ENCODE data around the genes PTPN1, MOCS3 and KCNG1.

GRCh38 chr20:50296160-50296952 is 105.7 kb downstream of the CEBPB start:
- PRO-cap, 7 experiments: no peak in any of the 7 experiments

DNA sequence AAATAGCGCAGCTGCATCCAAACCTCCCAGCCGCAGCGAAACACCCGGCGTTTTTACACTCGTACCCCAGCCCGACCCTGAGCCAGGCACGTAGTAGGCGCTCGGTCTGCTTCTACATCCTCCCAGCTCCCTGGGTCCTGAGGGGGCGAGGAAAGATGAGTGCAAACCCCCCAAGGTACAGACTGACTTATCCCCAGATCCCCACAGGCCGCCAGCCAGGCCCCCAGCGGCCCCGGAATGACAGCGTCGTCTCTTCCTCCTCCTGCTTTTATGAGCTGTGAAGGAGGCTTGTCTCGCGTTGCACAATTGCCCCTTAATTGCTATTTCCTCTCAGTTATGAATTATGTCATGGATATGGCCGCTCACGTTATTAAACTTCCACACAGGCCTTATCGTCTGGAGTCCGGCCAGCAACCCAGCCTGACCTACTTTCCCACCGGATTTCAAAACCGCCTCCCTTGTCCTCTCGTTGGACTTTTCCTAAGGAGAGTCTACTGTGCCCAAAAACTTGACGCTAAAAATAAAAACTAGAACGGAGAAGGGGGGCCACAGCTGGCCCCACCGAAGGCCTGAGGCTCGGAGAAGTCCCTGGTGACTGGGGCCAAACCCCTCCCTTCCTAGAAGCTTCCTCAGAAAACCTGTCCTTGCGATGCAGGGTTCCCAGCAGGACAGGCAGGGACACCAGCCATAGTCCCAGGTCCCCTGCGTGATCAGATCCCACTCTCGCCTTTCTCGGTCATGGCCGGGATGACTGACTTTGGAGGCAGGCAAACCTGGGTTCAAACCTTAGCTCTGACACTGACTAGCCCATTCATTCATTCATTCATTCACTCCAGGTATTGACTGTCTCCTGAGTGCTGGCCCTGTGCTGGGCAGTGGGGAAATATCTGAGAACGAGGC is 130.9 kb upstream of the PTPN1 start:
- PRO-cap, 7 experiments: no peak in any of the 7 experiments

DNA sequence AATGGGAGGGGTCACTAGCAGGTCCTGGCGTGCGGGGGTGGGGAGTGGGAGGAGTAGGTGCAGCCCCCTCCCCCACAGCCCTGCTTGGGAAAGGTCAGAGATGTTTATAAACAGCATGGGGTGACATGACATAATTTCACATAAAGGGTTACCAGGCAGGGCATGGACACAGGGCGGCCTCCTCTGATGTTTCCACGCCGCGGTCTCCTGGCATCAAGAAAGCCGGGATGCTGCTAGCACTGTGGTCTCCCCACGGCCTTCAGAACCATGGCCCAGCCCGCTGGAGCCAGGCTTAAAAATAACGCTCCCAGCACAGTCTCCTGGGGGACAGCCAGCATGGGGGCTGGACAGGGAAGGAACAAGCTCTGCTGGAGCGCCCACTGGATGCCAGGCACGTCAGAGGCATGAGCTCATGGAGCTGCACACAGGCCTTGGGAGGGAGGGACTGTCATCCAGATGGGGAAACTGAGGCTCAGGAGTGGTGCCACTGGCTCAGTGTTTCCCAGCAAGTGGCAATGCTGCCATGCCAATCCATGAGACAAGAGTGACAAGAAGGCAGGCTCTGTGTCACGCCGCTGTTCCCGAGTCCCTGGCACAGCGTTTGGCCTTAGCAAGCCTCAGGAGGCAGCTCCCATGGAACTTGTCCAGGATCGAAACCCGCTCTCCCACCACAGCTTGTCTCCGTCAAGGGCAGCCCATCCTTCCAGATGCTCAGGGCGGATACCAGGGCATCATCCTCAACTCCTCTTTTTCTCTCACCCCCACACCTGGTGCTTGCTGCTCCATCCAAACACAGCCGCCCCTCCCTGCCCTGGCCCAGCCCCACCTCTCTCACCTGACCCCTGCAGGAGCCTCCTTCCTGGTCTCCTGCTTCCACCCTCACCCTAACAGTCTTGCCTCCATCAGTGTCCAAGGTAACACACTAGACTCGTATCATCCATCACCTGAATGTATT is 110.8 kb upstream of the PTPN1 start:
- PRO-cap, 7 experiments: no peak in any of the 7 experiments

GRCh38 chr20:50400065-50400555 is 110.1 kb upstream of the PTPN1 start:
- PRO-cap, 7 experiments: no peak in any of the 7 experiments

DNA sequence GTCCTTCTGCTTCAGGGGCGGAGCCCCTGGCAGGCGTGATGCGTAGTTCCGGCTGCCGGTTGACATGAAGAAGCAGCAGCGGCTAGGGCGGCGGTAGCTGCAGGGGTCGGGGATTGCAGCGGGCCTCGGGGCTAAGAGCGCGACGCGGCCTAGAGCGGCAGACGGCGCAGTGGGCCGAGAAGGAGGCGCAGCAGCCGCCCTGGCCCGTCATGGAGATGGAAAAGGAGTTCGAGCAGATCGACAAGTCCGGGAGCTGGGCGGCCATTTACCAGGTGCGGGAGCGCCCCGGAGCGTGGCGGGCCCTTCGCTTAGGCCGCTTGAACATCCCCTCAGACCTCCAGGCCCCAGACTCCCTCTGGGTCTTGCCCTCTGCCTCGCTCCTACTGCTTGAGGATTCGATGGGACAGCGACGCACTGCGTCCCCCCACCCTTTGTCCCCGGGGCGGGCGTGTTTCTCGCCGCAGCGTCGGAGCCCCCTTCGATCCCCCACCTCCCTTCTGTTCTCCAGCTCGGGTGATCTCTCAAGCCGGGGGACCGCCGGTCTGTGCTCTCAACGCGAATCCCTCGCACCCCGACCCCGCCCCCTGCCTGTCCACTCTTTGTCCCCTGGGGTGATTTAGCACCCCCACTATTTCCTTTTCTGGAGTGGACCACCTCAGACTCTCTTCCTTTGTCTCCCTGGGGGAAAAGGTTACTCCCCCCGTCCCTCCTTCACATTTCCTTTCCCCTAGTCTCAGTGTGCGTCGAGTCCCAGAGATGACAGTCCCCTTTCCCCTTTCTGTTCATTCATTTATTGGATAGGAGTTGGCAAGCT is at the start of gene PTPN1:
Gene PTPN1, plus strand, starts transcription at position 65 of the 814 bp plus-strand sequence.
- PRO-cap, 7 experiments: peak in 7 of 7 experiments; most common plus-strand start position 65 of the sequence (in 7); most common minus-strand start position 385 of the sequence (in 4)

DNA sequence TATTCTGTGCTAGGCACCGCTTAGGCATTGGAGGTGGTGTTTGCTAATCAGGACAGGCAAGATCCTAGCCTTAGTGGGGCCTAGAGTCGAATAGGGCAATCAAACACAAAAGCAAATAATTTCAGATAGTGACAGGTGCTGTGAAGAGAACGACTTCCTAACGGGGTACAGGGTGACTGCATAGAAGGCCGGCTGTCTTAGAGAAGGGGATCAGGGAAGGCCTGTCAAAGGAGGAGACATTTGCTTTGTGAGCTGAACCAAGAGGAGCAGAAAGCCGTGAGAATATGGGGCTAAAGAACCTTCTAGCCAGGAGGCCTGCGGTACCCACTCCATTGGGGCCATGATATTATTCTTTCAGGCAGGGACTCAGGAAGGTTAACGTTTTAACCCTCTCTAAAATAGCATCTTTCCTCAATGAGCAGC is 961 bp downstream of the PTPN1 start:
- PRO-cap, 7 experiments: peak in 1 of 7 experiments; most common plus-strand start position 124 of the sequence (in 1)

DNA sequence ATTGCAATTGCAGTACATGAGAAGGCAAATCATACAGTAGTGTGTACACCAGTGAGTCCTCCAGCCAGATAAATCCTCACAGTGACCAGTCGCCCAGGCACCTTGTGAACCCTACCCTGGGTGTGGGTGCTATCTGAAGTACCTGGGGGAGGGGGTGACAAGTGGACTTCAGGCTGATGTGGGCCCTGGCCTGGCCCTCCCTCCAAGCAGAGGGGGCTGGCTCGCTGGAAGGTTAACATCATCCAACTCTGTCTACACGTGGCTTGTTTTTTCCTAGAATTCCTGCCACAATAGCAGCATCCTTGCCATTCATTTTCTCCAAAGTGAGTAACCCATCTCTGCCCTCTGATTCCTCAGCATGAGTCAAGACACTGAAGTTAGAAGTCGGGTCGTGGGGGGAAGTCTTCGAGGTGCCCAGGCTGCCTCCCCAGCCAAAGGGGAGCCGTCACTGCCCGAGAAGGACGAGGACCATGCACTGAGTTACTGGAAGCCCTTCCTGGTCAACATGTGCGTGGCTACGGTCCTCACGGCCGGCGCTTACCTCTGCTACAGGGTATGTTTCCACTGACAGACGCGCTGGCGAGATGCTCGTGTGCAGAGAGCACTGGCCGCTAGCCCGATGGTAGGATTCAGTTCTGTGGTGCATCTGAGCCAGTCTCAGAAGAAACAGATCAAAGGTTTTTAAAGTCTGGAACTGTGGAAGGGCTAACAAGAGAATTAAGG is 70.9 kb downstream of the PTPN1 start:
- PRO-cap, 7 experiments: peak in 1 of 7 experiments; most common plus-strand start position 384 of the sequence (in 1)

- PRO-cap, 7 experiments: no peak in any of the 7 experiments
Observed at GRCh38 chr20:50630516-50631105, 60.7 kb downstream of the RIPOR3 start.

- PRO-cap, 7 experiments: no peak in any of the 7 experiments
Observed at GRCh38 chr20:50762390-50763280, 31.3 kb downstream of the PARD6B start.

GRCh38 chr20:50789915-50791428 is 4.4 kb upstream of the BCAS4 start:
- PRO-cap, 7 experiments: peak in 6 of 7 experiments; most common plus-strand start chr20:50790852 (in 6); most common minus-strand start chr20:50790726 (in 1)

- PRO-cap, 7 experiments: no peak in any of the 7 experiments
Observed at GRCh38 chr20:50870205-50871243, 60.7 kb downstream of the ADNP start.

GRCh38 chr20:50922154-50922888 is 8.9 kb downstream of the ADNP start:
- PRO-cap, 7 experiments: no peak in any of the 7 experiments

GRCh38 chr20:50929182-50929912 is 1.9 kb downstream of the ADNP start:
- PRO-cap, 7 experiments: no peak in any of the 7 experiments

- PRO-cap, 7 experiments: peak in 7 of 7 experiments; most common plus-strand start chr20:50958833 (in 6)
Observed at GRCh38 chr20:50958655-50959667, at the start of gene MOCS3. Gene MOCS3 (plus strand): TSS chr20:50958818.

GRCh38 chr20:51022620-51023536 is at the start of gene KCNG1:
Gene KCNG1 (minus strand): TSS chr20:51023107.
- PRO-cap, 7 experiments: no peak in any of the 7 experiments

- PRO-cap, 7 experiments: peak in 3 of 7 experiments; most common plus-strand start chr20:51414192 (in 3); most common minus-strand start chr20:51413946 (in 1)
Observed at GRCh38 chr20:51413658-51414380, 128.7 kb downstream of the NFATC2 start.

DNA sequence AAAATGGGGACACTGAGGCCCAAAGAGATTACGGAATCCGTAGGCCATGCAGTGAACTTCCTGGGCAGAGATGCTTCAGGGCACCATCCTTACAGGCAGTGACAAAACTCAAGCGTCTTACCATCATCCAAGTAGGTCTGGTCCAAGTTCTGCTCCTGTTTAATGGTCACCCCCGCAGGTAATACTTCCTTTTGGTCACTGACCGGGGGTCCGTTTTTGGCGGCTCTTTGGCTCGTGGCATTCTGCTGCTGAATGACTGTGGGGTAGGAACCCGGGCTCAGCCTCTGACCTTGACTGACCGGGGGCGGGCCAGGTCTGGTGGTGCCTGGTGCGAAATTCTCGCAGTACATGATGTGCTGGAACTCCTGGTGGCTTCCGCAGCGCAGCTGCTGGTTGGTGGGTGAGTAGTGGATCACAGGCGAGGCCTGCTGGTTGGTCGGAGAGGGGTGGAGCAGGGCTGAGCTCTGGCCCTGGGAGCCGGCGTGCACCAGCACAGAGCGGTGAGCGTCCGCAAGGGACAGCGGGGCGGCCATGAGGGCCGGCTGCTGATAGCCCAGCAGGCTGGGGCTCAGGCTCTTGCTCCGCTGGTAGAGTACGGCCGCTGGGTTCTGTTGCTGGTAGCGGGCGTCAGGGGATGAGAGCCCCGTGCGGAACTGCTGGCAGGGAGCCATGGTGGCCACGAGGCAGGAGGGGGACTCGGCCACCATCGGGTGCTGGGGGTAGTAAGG is 110.4 kb downstream of the NFATC2 start:
- PRO-cap, 7 experiments: no peak in any of the 7 experiments

- PRO-cap, 7 experiments: no peak in any of the 7 experiments
Observed at GRCh38 chr20:51469051-51469467, 73.5 kb downstream of the NFATC2 start.

- PRO-cap, 7 experiments: no peak in any of the 7 experiments
Observed at GRCh38 chr20:51523908-51524383, 18.6 kb downstream of the NFATC2 start.

- PRO-cap, 7 experiments: peak in 3 of 7 experiments; most common plus-strand start chr20:51526008 (in 2); most common minus-strand start chr20:51525991 (in 1)
Observed at GRCh38 chr20:51525549-51526591, 16.6 kb downstream of the NFATC2 start.

Data from T-cell (primary cell).